Measurements from ENCODE around the genes CLCN7 and PTX4.

DNA sequence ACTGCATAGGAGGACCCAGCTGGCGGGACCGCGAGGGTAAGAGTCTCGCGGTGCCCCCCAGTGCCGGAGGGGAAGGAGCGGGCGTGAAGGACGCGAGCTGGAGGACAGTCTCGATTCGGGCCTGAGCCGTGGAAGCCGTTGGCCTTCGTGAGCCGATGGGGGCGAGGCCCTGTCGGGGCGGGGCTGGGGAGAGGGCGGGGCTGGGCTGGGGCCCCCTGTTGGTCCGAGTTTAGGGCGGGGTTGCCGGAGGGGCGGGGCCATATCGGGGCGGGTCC, 742 bp upstream of the METTL26 start:
- RAMPAGE, long total RNA, result no peak
- RRBS, 2 experiments, result 1 to 6% methylated on average over 4 of the region's 26 CpGs
CAGE:
- cytosol, long polyA minus RNA, result no peak
- cytosol, long polyA plus RNA, result no peak
- long polyA plus RNA, result no peak
- nucleolus, long total RNA, result no peak
- nucleus, long polyA plus RNA, result no peak
- nucleus, long total RNA, result no peak

GRCh38 chr16:759292-760189, 993 bp upstream of the MSLN start:
- RAMPAGE, long total RNA, result no peak
- RRBS, 2 experiments, result 69 to 75% methylated on average over 3 to 5 of the region's 39 CpGs
CAGE:
- cytosol, long polyA minus RNA, result no peak
- cytosol, long polyA plus RNA, result no peak
- long polyA plus RNA, result no peak
- nucleolus, long total RNA, result no peak
- nucleus, long polyA plus RNA, result no peak
- nucleus, long total RNA, result no peak

DNA sequence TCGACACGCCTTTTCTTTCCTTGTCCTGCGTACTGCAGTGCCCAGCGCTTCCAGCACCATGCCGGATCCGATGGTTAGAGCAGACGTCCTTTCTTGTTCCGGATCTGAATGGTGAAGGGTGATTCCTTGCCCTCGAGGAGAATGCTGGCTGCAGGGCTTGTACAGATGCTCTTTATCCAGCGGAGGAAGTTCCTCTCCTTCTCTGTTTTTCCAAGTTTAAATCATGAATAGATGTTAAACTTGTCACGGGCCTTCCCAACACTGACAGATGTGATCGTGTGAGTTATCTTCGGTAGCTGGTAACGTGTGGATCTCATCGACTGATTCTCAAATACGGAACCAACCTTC, 61.2 kb upstream of the GNG13 start:
- RAMPAGE, long total RNA, result no peak
- RRBS, 2 experiments, result no CpG with 5 or more reads among the region's 16 CpGs
CAGE:
- cytosol, long polyA minus RNA, result no peak
- cytosol, long polyA plus RNA, result no peak
- long polyA plus RNA, result no peak
- nucleolus, long total RNA, result no peak
- nucleus, long polyA plus RNA, result no peak
- nucleus, long total RNA, result no peak

DNA sequence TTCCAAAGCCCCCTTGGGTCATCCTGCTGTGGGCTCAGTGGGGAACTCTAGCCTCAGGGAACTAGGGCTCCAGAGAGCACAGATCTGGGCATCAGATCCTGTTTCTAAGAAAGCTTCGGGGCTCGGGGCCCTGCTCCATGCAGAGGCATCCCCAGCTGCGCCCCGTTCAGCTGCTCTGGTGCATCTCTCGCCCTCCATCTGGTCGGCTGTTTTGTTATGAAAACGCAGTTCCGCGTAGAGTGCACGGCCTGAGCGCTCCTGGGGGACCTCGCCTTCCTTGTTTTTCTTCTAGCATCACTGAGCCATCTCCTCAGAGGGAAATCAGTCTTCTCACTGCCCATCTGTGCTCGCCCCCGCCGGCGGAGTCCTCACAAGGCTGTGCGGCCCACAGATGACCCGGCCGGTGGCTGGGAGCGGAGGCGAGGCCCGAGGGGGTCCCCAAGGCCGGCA, 72.4 kb upstream of the GNG13 start:
- RAMPAGE, long total RNA, result no peak
- RRBS, 2 experiments, result 27 to 49% methylated on average over 7 to 8 of the region's 23 CpGs
CAGE:
- cytosol, long polyA minus RNA, result no peak
- cytosol, long polyA plus RNA, result no peak
- long polyA plus RNA, result no peak
- nucleolus, long total RNA, result no peak
- nucleus, long polyA plus RNA, result no peak
- nucleus, long total RNA, result no peak

GRCh38 chr16:903508-903884, 67.3 kb downstream of the LMF1 start:
- RAMPAGE, long total RNA, result no peak
- RRBS, 2 experiments, result no CpG with 5 or more reads among the region's 21 CpGs
CAGE:
- cytosol, long polyA minus RNA, result no peak
- cytosol, long polyA plus RNA, result no peak
- long polyA plus RNA, result no peak
- nucleolus, long total RNA, result no peak
- nucleus, long polyA plus RNA, result no peak
- nucleus, long total RNA, result no peak

DNA sequence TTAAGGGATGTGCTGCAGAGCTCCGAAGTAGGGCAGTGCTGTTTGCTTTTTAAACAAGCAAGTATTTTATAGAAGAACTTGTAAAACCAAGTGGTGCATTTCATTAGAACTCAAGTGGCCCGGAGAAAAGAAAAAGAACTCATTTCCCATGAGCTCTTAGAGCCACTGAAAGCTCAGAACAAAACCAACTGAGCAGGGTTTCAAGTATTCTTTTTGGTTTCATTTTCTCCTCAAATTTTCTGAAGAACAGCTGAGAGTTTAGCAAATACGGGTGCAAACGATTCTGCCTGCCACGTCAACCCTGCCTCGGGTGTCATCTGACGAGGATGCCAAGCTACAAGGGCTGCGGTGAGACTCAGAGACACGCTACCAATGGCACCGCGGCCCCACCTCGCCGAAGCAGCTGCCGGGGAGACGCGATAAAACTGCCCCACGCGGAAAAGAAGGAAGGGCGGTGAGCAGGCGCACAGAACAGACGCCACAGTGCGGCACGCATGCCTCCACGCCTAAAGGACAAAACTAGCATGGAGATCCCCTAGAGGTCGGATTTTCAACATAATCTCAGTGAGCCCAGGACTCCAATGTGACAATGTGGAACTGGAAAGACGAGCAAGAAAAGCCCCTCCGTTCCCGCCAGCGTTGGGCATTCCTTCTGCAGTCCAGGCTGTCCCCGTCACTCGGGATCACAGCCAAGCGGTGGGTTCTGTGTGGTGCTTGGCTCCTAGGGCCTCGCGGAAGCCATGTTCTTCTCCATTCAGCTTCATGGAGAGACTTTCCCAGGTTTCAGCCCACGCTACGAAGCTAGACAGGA, 6.1 kb downstream of the LMF1 start:
- RAMPAGE, long total RNA, result no peak
- RRBS, 2 experiments, result no CpG with 5 or more reads among the region's 36 CpGs
CAGE:
- cytosol, long polyA minus RNA, result no peak
- cytosol, long polyA plus RNA, result no peak
- long polyA plus RNA, result no peak
- nucleolus, long total RNA, result no peak
- nucleus, long polyA plus RNA, result no peak
- nucleus, long total RNA, result no peak

DNA sequence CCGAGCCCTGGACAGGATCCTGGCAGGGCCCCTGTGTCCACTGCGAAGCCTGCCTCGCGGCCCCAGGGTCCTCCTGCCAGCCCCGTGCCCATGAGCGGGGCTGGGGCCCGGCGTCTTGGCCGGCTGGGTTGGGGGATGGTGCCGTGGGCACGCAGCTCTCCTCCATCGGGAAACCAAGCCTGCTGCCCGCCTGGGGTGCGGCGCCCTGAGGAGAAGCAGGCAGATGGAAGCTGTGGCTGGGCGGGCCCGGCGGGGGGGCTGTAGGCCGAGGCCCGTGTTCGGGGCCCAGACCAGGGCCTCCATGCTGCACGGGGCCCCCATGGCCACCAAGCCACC, 203 bp upstream of the C1QTNF8 start:
- RAMPAGE, long total RNA, result no peak
- RRBS, 2 experiments, result 67 to 78% methylated on average over 6 of the region's 22 CpGs
CAGE:
- cytosol, long polyA minus RNA, result no peak
- cytosol, long polyA plus RNA, result no peak
- long polyA plus RNA, result no peak
- nucleolus, long total RNA, result no peak
- nucleus, long polyA plus RNA, result no peak
- nucleus, long total RNA, result no peak

- RAMPAGE, long total RNA, result no peak
- RRBS, 2 experiments, result no CpG with 5 or more reads among the region's 34 CpGs
CAGE:
- cytosol, long polyA minus RNA, result no peak
- cytosol, long polyA plus RNA, result no peak
- long polyA plus RNA, result no peak
- nucleolus, long total RNA, result no peak
- nucleus, long polyA plus RNA, result no peak
- nucleus, long total RNA, result no peak
These were observed 31.9 kb downstream of the TPSG1 start for GRCh38 chr16:1192937-1193896.

GRCh38 chr16:1212654-1213182, 12.3 kb downstream of the TPSG1 start:
- RAMPAGE, long total RNA, result no peak
- RRBS, 2 experiments, result 77 to 84% methylated on average over 10 to 16 of the region's 37 CpGs
CAGE:
- cytosol, long polyA minus RNA, result no peak
- cytosol, long polyA plus RNA, result no peak
- long polyA plus RNA, result no peak
- nucleolus, long total RNA, result no peak
- nucleus, long polyA plus RNA, result no peak
- nucleus, long total RNA, result no peak

DNA sequence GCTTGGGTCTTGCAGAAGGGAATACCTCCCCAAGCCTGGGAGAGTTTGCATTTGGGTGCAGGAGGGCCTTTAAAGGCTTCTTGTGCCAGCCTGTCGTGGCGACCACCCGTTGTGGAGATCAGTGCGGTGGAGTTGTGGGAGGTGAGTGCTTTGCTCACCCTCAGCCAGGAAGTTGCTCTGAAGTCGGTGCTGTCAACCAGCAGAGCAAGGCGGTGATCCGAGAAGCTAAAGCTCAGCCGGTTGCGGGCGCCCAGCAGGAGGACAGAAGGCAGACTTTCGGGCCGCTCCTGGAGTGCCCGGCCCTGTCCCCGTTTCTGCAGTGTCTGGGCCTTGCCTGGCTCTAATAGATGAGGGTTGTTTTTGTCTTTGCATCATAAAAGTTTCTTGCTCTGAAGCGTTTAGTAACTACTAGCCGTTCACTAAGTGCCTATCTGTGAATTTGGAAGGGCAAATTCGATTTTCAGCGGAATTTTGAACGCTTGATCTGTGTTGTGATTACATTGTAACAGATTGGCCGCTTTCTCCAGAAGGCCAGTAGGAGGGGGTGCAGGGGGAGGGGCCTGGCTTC, 1.5 kb downstream of the UBE2I start:
- RAMPAGE, long total RNA, result no peak
- RRBS, 2 experiments, result 2 to 3% methylated on average over 6 of the region's 20 CpGs
CAGE:
- cytosol, long polyA minus RNA, result no peak
- cytosol, long polyA plus RNA, result no peak
- long polyA plus RNA, result no peak
- nucleolus, long total RNA, result no peak
- nucleus, long polyA plus RNA, result no peak
- nucleus, long total RNA, result no peak

- RAMPAGE, long total RNA, result no peak
- RRBS, 2 experiments, result 64 to 70% methylated on average over 16 to 19 of the region's 57 CpGs
CAGE:
- cytosol, long polyA minus RNA, result no peak
- cytosol, long polyA plus RNA, result no peak
- long polyA plus RNA, result no peak
- nucleolus, long total RNA, result no peak
- nucleus, long polyA plus RNA, result no peak
- nucleus, long total RNA, result no peak
These were observed 725 bp upstream of the CCDC154 start for GRCh38 chr16:1444761-1445800.

DNA sequence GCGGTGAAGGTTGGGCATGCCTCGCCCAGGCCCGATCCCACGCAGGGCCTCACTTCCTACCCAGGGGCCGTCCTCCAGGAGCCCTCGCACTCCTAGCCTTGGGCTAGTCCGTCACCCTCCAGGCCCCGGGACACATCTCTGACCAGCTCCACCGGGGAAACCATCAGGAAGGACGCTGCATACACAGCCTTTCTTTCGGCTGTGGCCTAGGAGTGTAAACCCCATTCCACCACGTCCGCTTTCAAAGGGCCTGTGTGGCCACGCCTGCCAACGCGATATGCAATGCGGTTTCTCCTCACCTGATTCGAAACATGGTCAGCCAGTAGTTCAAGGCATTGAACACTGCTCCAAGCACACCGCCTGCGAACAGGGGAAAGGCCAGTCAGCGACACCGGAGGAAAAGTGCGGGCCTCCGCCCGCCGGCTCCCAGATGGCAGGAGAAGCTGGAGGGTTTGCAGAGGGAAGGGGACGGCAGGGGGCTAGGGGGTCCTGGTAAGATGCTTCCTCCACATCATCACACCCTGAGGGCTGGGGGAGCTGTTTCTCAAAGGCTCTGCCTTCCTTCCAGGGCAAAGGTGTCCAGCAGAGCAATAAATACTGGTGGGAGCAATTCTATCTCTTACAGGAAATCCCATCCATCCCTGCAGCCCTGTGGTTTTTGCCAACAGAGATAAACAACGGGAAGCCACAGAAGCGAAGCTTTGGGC, 9.3 kb upstream of the CCDC154 start:
- RAMPAGE, long total RNA, result no peak
- RRBS, 2 experiments, result no CpG with 5 or more reads among the region's 29 CpGs
CAGE:
- cytosol, long polyA minus RNA, result no peak
- cytosol, long polyA plus RNA, result no peak
- long polyA plus RNA, result no peak
- nucleolus, long total RNA, result no peak
- nucleus, long polyA plus RNA, result no peak
- nucleus, long total RNA, result no peak

DNA sequence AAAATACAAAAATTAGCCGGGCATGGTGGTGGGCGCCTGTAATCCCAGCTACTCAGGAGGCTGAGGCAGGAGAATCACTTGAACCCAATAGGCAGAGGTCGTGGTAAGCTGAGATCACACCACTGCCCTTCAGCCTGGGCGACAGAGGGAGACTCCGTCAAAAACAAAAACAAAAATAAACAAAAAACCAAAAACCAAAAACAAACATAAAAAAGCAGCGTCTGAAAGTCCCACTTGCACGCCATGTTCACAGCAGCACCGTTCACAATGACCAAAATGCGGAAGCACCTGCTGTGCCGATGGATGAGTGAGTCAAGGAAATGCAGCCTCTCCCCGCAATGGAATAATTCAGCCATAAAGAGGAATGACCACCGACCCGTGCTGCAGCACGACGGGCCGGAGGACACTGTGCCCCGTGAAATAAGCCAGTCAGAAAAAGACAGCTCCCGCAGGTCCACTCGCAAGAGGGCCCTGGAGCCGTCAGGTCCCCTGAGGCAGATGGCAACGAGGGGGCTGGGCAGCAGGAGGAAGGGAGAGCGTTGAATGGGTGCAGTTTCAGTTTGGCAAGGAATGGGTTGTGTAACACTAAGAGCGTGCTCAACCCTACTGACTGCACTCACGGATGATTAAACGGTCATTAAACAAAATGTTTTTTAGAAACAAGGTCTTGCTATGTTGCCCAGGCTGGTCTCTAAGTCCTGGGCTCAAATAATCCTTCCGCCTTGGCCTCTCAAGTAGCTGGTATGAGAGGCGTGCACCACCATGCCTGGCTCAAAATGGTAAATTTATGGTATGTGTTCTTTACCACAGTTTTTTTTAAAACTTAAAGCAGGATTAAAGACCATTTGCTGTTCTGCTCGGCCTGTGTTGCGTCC, 5.1 kb downstream of the CLCN7 start:
- RAMPAGE, long total RNA, result no peak
- RRBS, 2 experiments, result no CpG with 5 or more reads among the region's 29 CpGs
CAGE:
- cytosol, long polyA minus RNA, result no peak
- cytosol, long polyA plus RNA, result no peak
- long polyA plus RNA, result no peak
- nucleolus, long total RNA, result start-site peak on the minus strand centred at position 486 of the sequence, 57 bp wide, 19 reads
- nucleus, long polyA plus RNA, result no peak
- nucleus, long total RNA, result no peak

DNA sequence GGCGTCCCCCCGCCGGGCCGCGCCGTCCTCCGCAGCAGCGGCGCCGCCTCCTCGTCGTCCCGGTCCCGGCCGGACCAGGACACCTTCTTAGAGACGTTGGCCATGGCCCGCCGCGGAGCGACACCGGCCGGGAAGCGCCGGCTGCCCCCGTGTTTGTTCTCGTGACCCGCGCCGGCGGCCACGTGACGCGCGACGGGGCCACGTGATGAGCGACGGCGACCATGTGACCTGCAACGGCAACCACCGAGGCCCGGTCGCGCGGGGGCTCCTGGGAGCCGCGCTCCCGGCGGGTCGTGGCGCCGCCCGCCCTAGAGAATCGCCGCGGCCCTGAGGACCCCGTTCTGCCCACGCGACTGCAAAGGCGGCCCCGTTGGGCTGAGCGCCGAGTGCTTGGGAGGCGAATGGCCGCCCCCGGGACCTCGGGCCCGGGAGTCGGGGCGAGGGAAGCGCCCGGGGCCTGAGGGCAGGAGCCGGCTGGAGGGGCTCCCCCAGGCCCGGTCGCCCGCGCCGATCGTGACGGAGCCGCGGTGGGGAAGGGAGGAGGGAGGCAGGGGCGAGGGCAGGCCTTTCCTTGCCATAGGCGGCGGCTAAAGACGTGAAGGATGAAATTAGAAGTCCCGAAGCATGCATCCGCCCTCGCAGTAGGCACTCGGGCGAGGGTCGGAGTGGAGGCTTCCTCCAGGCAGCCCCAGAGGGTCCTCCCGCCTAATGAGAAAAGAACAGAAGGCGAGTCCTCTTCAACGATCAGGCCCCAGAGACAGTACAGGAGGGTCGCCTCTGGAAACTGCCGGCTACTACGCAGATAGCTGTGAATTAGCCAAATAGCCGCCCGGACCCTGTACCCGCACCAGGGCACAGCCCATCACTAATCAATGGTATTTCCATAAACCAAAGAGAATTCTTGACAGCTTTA, at the start of gene CLCN7:
Gene CLCN7 (minus strand): TSS at position 158 of the 913 bp plus-strand sequence.
- RAMPAGE, long total RNA, result no peak
- RRBS, 2 experiments, result 6 to 10% methylated on average over 34 of the region's 101 CpGs
CAGE:
- cytosol, long polyA minus RNA, result start-site peak on the minus strand centred at position 157 of the sequence, 16 bp wide, 61 reads
- cytosol, long polyA plus RNA, result no peak
- long polyA plus RNA, result no peak
- nucleolus, long total RNA, result start-site peak on the minus strand centred at position 155 of the sequence, 14 bp wide, 55 reads
- nucleus, long polyA plus RNA, result start-site peak on the minus strand centred at position 139 of the sequence, 34 bp wide, 29 and 156 reads in 2 replicates
- nucleus, long total RNA, result no peak

DNA sequence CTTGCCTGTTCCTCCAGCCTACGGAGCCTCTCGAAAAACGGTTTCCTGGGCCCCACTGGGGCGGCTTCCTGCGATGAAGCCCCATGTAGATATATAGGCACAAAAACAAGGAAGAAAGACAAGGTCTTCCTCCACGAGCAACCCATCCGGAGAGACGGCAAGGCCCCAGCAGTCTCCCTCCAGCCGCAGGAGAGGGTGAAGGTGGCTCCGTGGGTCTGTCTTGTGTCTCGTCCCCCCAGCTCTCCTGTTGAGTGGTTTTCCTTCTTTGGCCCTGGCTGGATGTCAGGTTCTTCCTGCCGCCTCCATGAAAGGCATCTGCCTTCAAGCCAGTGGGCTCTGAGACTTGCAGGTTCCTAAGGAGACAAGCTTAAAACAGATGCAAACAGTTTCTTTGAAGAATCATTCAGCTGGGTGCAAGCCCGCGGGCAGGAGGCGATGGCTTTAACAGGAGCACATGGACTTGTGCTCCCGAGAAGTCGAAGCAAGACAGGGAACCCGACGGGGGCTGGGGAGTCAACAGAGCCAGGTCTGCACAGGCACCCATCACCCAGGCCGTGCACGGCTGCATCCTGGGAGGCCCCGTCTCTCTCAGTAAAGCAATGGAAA, at the start of gene PTX4:
Gene PTX4 (minus strand): TSS at position 181 of the 606 bp plus-strand sequence.
- RAMPAGE, long total RNA, result no peak
- RRBS, 2 experiments, result no CpG with 5 or more reads among the region's 22 CpGs
CAGE:
- cytosol, long polyA minus RNA, result no peak
- cytosol, long polyA plus RNA, result no peak
- long polyA plus RNA, result no peak
- nucleolus, long total RNA, result no peak
- nucleus, long polyA plus RNA, result no peak
- nucleus, long total RNA, result no peak

GRCh38 chr16:1729390-1729702, 23.4 kb downstream of the MAPK8IP3 start:
- RAMPAGE, long total RNA, result no peak
- RRBS, 2 experiments, result 100% methylated on average over 2 of the region's 29 CpGs; no CpG with 5 or more reads in 1 of the 2 experiments
CAGE:
- cytosol, long polyA minus RNA, result no peak
- cytosol, long polyA plus RNA, result no peak
- long polyA plus RNA, result no peak
- nucleolus, long total RNA, result no peak
- nucleus, long polyA plus RNA, result no peak
- nucleus, long total RNA, result no peak

GRCh38 chr16:1775723-1776113, 2.8 kb upstream of the MRPS34 start:
- RAMPAGE, long total RNA, result no peak
- RRBS, 2 experiments, result 94 to 99% methylated on average over 4 of the region's 18 CpGs
CAGE:
- cytosol, long polyA minus RNA, result no peak
- cytosol, long polyA plus RNA, result no peak
- long polyA plus RNA, result no peak
- nucleolus, long total RNA, result no peak
- nucleus, long polyA plus RNA, result no peak
- nucleus, long total RNA, result no peak

DNA sequence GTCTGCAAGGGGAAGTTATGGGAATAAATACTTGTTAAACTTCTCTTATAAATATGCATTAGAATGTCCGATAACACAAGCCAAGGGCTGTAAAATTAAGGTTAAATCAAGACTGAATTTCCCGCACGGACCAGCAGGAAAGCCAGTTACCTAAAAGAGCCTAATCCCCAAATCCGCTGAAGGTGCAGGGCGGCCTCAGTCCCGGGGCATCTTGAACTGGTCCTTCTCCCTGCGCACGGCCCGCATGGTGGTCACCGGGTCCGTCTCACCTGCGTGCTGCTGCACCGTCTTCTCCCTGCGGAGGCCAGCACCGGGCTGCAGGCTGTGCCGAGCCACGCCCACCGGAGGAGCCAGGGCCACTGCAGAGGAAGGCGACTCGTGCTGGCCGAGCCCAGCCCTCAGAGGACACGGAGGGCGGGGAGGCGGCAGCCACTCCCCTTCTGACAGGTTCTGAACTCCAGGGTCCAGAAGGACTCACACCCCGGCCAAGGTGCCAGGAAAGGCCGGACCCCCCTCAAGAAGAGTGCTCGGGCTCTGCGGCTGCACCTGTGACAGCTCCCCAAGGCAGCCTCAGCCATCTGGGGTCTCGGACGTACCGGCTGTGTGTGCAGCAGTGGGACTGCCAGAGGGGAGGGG, 15.7 kb upstream of the IGFALS start:
- RAMPAGE, long total RNA, result no peak
- RRBS, 2 experiments, result 94 to 95% methylated on average over 13 to 16 of the region's 31 CpGs
CAGE:
- cytosol, long polyA minus RNA, result no peak
- cytosol, long polyA plus RNA, result no peak
- long polyA plus RNA, result no peak
- nucleolus, long total RNA, result no peak
- nucleus, long polyA plus RNA, result no peak
- nucleus, long total RNA, result no peak

- RAMPAGE, long total RNA, result no peak
- RRBS, 2 experiments, result 21 to 27% methylated on average over 4 to 5 of the region's 21 CpGs
CAGE:
- cytosol, long polyA minus RNA, result no peak
- cytosol, long polyA plus RNA, result no peak
- long polyA plus RNA, result no peak
- nucleolus, long total RNA, result no peak
- nucleus, long polyA plus RNA, result no peak
- nucleus, long total RNA, result no peak
These were observed 854 bp downstream of the HS3ST6 start for GRCh38 chr16:1917288-1917834.

DNA sequence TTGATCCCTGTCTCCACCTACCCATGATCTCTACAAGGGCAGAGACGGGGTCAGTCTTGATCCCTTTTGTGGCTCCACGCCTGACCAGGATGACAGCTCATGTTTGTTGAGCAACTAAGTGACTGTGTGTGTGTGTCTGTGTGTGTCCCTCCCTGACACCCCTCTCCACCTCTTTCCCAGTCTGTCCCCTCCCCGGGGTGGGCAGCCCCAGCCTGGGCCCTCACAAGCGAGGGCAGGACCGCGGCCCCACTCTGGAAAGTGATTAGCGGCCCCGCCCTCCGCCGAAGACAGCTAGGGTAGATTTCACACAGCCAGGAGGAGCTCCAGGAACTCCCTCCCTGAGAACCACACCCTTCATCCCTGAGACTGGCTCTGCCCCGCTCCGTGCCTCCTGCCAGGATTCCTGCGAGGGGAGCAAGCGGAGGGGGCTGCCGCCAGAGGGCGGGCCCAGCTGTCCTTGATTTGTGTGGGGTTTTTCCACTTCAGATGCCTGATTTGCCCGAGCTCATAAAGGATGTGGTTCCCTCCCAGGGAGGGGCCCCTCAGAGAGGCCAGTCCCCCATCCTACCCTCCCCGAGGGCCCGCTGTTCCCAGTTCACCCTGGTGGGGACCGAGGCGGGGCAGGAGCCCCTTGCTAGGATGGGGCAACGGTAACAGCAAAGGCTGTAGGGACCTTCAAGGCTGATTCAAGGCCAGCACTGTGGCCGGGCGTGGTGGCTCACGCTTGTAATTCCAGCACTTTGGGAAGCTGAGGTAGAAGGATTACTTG, 5.4 kb upstream of the HS3ST6 start:
- RAMPAGE, long total RNA, result no peak
- RRBS, 2 experiments, result no CpG with 5 or more reads among the region's 25 CpGs
CAGE:
- cytosol, long polyA minus RNA, result no peak
- cytosol, long polyA plus RNA, result no peak
- long polyA plus RNA, result no peak
- nucleolus, long total RNA, result no peak
- nucleus, long polyA plus RNA, result no peak
- nucleus, long total RNA, result no peak